Trachea (tissue), 1 donor: ENCODE measurements around a stretch of chr11.

GRCh38 chr11:128335925-128336715, 251.2 kb downstream of the ETS1 start:
- PRO-cap = no peak

DNA sequence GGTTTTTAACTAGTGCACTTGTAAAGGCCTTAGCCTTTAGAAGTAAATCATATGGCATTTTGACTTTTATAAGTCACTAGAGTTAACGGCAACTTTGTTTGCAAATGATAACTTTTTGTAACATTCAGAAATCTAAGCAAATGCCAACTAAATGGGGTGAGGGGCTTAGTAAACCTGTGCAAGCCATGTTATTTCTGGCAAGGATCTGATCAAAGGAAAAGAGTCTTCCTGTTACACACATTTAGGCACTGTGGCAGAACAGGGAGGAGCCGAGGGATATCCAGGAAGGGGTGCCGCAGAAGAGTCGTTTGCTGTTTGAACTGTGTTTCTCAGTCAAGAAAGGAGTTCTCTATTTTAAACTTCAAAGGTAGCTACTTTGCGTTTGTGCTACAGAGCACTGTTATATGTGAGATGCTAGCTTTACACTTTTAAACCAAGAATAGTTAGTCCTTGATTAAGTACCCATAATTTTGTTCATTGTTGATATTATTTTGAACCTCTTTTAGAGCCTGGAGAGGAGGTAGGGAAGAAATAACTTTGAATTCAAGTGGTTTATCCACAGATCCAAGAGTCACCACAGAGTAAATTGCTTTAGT, 175.5 kb downstream of the ETS1 start:
- PRO-cap = unidirectional peak, plus-strand start at position 277 of the sequence

GRCh38 chr11:128424146-128424646, 163.2 kb downstream of the ETS1 start:
- PRO-cap = no peak

DNA sequence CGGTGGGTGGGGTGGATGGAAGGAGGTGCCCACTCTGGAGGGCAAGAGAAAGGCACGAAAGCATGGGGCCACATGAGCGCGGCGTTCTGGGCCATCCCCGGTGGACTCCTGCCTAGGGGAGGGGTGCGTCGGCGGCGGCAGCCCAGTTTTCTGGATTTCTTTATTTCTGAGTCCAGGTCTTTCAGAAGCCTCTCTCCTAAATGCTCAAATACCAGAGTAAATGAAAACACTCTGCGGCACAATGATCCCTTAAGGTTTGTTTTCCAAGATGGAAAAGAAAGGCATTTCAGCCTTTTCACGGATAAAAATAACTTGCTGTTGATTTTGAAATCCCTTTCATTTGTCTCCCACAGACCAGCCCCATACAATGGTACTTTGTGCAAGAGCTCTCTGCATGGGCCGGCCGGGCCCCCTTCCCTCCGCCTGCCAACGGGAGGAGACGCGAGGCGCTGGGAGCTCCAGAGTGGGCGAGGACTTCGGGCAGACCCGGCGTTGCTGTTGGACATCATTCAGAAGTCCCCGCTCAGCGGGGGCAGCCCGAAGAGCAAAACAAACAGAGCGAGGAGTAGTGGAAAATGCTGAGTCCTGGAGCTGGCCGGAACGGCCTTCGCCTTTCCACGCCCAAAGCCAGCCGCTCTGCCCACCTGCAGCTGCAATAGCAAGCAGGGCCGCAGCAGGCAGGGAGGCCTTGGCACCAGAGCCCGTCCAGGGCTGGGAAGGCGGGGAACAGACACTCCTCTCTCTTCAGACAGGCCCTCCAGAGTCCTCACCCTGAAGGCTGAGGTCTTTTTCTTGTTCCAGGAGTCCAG, 135.8 kb downstream of the ETS1 start:
- PRO-cap = no peak

DNA sequence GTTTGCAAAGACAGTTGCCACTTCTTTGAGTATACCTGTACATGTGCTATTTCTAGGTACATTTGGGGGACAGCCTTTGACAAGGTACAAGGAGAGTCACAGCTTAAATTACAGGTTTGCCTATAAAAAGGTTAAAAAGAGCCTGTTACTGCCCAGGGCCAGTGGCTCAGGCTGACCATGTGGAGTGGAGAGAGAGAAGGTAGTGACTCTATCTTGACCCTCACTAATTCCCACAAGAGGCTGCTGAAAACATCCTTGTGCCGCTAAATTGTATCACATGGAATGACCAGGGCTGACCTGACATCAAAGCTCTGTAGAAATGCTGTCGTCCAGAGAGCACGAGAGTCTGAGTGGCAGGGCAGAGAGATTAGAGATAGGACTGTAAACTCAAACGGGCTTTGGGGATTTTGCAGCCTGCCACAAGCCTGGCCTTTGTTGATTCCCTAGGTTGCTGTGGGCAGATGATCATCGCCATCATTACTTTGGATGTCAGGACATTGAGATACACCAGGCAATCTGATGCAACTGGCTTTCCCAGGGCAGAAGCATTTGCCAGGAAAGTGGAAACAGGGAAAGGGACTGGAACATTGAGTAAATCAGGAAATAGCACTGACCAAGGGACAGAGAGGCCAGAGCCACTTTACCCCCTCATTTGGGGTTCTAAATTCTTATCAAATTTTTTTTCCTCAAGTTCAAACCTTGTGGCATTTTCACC, 131.7 kb downstream of the ETS1 start:
- PRO-cap = no peak

GRCh38 chr11:128461702-128462764, 125.3 kb downstream of the ETS1 start:
- PRO-cap = no peak

GRCh38 chr11:128466971-128468118, 120.0 kb downstream of the ETS1 start:
- PRO-cap = bidirectional peak, plus-strand start at chr11:128467862, minus-strand start at chr11:128467539

GRCh38 chr11:128468189-128468817, 119.1 kb downstream of the ETS1 start:
- PRO-cap = no peak

DNA sequence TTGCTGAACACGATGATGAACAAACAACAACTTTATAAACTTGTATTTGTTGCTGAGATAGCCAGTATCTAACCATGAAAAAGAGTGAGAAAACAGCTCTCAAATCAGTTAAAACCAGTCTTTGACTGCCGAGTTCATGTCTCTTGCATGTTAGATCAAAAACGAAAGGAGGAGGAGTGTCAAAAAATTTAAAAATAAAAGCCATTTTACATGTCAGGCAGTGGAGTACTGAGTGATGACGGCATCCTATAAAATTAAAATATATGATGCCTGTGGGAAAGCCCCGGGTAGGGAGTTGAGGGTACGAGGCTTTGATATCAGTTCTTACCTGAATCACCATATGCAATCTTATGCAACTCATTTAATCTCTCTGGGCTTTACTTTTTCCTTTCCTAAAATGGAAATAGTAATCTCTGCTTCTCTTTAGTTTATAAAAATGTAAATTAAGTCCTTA, 117.3 kb downstream of the ETS1 start:
- PRO-cap = no peak

GRCh38 chr11:128479729-128480587, 107.4 kb downstream of the ETS1 start:
- PRO-cap = no peak

GRCh38 chr11:128482417-128483256, 104.7 kb downstream of the ETS1 start:
- PRO-cap = no peak

- PRO-cap = no peak
Observed at GRCh38 chr11:128525382-128525871, 61.9 kb downstream of the ETS1 start.

- PRO-cap = no peak
Observed at GRCh38 chr11:128592283-128592925, 5.0 kb upstream of the ETS1 start.

- PRO-cap = no peak
Observed at GRCh38 chr11:128610438-128611854, 23.6 kb upstream of the ETS1 start.

DNA sequence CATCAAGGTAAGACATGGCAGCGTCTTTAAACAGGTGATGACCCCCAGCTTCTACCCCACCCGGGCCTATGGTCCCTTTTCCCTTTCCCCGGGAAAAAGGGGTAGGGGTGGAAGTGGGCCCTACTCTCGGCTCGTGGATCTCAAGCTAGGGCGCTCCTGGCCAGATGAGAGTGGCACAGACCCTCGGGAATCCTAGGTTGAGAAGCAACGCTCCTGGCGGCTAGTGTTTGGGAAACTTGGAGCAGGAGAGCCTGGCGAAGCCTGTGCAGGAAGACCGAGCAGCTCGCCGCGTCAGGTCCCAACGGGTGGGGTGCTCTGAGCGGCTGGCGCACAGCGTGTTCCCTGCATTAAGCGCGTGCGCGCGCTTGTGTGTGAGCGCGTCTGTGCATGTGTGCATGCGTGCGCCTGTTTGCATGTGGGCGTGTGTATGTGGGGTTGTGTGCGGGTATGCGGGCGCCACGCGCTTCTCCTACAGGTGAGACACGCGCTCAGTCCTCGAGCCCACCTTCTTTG, 7.1 kb upstream of the FLI1 start:
- PRO-cap = no peak

GRCh38 chr11:128730706-128731473, 37.0 kb downstream of the FLI1 start:
- PRO-cap = no peak

DNA sequence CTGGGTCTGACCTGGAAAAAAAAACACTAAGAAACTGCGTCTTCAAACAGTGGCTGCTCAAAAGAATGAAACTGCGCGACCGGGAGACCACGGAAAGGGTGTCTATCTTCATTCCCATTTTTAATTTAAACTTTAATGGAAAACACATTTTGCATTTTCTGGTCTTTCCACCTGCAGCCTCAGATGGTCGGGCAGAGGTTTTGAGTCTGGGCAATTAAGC, 83.4 kb downstream of the FLI1 start:
- PRO-cap = no peak

GRCh38 chr11:128906259-128906748, 15.1 kb downstream of the KCNJ5 start:
- PRO-cap = no peak

DNA sequence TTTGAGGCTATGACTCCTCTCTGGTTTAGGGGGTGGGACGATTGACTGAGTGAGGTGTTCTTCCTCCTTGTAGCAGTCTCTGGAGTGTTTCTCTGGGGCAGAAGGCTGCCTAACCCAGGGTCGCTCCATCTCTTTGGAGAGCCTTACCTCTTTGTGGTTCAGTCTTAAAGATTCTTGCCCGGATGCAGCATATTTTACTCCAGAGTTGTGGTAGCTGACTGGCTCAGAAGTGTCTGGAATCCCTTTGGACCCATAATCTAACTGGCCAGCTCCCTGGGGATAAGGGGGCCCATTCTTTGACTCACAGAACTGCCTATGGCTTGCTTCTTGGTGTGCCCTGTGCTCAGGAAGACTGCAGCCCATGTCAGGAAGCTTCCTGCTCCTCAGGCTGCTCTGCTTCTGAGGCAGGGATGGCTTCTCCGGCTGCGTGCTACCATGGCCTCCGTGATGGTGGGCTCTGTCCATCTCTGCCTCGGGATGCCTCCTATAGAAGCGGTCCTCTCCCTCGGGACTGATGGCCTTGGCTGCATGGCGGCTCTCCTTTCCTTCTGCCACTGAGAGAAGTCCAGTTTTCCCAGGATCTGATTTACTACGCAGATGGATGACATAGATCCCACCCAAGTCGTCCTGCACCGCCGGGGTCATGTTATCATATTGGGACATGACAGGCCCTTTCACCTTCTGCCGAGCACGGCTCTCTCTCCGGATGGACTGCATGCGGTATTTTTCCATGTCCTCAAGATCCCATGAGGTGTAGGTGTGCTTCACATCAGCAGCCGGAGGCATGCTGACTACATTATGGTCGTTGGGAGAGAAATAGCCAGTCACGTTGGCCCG, 26.7 kb upstream of the TP53AIP1 start:
- PRO-cap = no peak

- PRO-cap = no peak
Observed at GRCh38 chr11:129013921-129014728, 71.5 kb upstream of the TP53AIP1 start.